Astrocyte (in vitro differentiated cells and primary cell): ENCODE measurements around the genes OIT3, CFAP70 and PPP3CB.

DNA sequence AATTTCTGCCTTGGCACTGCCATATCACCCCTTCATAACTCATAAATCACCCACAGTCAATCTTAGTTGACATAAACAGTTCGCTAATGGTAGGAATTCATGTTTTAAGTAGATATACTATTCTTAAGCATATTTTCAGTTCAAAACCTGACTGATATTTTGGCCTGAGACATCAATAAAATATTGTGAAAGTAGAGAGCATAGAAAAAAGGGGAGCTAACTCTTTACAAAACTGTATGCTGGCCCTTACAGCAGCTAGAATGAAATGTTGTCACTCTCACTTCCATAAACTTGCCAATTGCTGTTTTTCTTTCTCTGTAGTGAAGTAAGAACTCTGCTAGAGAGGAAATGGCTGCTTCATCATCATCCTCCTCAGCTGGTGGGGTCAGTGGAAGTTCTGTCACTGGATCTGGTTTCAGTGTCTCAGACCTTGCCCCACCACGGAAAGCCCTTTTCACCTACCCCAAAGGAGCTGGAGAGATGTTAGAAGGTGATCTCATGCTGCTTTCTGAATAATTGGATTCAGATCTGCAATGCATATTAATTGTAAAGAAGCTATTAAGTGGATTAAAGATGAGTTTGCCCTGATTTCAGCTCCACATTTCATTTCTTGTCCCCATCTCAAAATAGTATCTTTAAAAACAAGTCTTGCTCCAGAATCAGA lies 7.6 kb upstream of the ASCC1 start:
- PRO-cap: no peak
- RRBS, 2 experiments: no CpG with 5 or more reads among the region's 2 CpGs

DNA sequence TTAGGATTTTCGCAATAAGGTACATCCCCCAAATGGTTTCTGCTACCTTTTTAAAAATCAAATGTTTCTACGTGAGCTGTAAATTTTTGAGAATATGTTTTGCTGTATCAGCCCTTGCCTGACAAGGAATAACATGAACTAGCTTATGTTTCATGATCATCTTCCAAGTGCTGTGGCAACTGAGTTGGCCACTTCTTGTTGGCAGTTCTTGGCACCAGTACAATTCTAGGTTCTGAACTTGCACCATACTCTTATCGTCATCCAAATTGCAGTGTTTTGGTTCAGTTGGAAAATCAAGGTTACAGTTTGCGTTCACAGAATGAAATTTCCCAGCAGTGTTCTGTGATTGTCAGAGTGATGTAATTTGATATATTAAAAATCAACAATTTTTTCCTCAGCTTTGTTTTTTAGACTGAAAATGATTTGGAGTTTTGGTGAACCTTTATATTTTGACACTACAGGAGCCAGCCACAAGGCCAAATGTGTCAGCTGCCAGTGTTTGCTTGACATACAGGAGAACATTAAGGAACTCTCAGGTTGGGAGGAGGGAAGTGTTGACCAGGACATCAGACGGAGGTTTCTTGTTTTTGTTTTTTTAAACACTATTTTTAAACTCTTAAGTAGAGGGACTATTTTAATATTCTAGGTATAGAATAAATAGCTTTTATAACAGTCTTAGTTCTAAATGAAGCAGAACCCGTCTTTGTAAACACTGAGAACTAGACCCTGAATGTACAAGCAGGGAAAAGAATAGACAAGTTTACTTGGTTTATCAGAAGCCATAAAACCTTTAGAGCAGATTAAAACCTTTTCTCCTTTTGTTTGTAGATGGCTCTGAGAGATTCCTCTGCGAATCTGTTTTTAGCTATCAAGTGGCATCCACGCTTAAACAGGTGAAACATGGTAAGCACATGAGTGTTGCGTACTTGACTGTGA lies 13.7 kb upstream of the ASCC1 start:
- PRO-cap: no peak
- RRBS, 2 experiments: no CpG with 5 or more reads among the region's 9 CpGs

GRCh38 chr10:72238410-72239090 lies 22.5 kb upstream of the ASCC1 start:
- PRO-cap: no peak
- RRBS, 2 experiments: no CpG with 5 or more reads among the region's 11 CpGs

GRCh38 chr10:72259545-72259972 lies 14.2 kb upstream of the DDIT4 start:
- PRO-cap: no peak
- RRBS, 2 experiments: no CpG with 5 or more reads among the region's 3 CpGs

DNA sequence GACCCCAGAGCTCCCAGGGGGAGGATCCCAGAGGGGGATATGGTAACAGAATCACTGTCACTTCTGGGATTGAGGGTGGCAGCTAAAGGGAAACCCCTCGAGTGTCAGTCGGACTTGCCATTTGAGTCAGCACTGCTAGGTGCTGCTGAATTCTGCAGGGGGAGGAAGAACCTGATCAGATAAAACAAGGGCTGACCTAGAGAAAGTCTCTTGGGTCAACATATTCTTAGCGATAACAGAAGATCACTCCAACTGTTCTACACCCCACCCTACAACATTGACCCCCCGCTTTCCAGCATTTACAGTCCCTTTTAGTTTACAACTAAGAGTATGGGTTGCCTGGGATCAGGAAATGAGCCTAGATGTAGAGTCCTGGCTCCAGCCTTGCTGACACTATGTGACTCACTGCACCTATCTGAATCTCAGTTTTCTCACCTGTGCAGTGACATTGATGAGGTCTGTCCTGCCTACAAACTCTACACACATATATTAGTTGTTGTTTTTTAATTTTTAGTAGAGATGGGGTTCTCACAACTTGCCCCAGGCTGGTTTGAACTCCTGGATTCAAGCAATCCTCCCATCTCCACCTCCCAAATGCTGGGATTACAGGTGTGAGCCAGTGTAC lies 12.2 kb upstream of the DDIT4 start:
- PRO-cap: no peak
- RRBS, 2 experiments: no CpG with 5 or more reads among the region's 4 CpGs

- PRO-cap: no peak
- RRBS, 2 experiments: no CpG with 5 or more reads among the region's 11 CpGs
These were observed 1.5 kb downstream of the DDIT4 start for GRCh38 chr10:72275161-72275775.

GRCh38 chr10:72275776-72276742 lies 2.3 kb downstream of the DDIT4 start:
- PRO-cap: no peak
- RRBS, 2 experiments: no CpG with 5 or more reads among the region's 9 CpGs

DNA sequence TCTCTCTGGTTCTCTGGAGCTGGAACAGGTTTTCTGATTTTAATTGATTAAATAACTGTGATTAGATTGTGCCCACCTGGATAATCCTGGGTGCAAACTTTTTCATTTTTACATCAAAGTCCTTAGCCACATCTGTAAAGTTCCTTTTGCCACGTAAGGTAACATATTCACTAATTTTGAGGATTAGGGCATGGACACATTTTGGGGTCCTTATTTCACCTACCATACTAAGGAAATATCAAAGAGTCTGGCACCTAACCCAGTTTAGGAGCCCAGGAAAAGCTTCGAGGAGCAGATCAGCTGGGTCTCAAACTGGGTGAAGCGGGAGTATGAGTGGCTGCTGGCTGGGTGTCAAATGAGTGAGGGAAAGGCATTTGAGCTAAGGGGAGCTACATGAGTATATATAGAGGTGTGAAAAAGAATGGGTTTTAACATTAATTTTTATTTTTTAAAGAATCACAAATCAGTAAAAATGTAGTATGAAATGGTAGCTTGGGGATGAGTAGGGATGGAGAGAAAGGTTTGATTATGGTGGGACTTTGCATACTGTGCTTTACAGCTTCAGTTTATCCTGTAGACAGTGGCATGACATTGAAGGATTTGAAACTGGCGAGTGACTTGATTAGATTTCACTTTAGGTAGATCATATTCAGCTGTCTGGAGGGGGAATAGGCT lies 71.3 kb downstream of the MCU start:
- PRO-cap: no peak
- RRBS, 2 experiments: no CpG with 5 or more reads among the region's 4 CpGs

GRCh38 chr10:72893018-72894064 lies at the start of gene OIT3:
Gene OIT3 (plus strand): TSS chr10:72893739.
- PRO-cap: no peak
- RRBS, 2 experiments: no CpG with 5 or more reads among the region's 7 CpGs

DNA sequence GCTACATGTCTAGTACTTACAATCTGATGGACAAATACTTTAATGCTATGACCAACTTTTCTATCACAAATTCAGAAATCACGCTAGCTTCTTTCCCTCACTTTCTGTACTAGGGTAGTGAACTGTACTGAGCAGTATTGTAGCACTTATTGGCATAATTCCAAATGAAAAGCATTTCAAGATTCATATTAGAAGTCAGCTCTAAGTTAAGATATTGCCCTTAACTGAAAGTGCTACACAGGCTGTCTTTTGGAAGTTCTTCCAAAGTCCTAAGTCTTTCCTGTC lies 13.5 kb downstream of the P4HA1 start:
- PRO-cap: no peak
- RRBS, 2 experiments: no CpG with 5 or more reads among the region's 1 CpG

GRCh38 chr10:73157280-73157479 lies 10.6 kb downstream of the ECD start:
- PRO-cap: no peak
- RRBS, 2 experiments: no CpG with 5 or more reads among the region's 5 CpGs

DNA sequence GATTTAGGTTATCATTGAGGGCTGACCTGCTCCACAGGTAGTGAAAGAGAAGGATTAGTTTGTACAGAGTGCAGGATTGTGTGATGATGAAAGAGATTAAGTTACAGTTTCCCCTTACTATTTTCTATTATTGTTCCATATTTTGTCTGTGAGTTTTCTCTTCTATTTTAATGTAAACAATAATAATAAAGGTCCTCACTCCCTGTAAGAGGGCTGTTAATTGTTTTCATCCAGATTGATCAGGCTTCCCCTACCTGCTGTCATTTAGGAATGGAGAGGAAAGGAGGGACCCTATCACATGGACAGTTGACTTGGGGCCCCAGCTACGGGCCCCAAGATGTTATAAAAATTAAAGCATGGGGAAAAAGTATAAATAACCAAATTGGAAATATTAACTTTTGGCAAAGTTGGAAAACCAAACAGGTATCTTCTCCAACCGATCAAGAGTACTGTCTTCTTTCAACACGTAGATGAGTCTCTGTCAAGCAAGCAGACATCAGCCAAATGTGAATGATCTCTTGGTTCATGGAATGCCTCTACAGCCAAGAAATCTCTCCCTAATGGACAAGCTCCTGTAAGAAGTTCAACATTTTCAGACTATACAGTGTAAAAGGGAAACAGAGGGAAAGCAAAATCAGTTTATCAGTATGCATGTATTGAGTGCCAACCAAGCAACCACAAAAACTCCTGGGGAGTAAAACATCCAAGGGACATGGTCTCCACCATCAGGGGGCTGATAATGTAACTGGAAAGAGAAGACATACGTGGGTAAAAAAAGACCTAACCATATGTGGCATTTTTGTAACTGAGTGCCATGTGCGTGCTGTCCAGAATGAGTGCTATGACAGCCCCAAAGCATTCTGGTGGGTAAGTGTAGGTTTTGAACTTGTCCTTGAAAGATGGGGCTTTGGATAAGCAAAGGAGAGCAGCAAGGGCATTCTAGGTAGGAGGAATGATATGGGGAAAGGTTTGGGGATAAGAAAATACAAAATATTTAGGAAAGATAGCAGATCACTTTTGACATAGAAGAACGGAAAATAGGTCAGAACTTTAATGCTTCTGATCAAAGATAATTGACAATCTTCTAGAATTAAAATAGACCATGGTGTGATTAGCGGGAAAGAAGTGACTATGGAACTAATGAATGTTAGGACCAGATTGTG lies 16.7 kb downstream of the DNAJC9 start:
- PRO-cap: no peak
- RRBS, 2 experiments: no CpG with 5 or more reads among the region's 7 CpGs

DNA sequence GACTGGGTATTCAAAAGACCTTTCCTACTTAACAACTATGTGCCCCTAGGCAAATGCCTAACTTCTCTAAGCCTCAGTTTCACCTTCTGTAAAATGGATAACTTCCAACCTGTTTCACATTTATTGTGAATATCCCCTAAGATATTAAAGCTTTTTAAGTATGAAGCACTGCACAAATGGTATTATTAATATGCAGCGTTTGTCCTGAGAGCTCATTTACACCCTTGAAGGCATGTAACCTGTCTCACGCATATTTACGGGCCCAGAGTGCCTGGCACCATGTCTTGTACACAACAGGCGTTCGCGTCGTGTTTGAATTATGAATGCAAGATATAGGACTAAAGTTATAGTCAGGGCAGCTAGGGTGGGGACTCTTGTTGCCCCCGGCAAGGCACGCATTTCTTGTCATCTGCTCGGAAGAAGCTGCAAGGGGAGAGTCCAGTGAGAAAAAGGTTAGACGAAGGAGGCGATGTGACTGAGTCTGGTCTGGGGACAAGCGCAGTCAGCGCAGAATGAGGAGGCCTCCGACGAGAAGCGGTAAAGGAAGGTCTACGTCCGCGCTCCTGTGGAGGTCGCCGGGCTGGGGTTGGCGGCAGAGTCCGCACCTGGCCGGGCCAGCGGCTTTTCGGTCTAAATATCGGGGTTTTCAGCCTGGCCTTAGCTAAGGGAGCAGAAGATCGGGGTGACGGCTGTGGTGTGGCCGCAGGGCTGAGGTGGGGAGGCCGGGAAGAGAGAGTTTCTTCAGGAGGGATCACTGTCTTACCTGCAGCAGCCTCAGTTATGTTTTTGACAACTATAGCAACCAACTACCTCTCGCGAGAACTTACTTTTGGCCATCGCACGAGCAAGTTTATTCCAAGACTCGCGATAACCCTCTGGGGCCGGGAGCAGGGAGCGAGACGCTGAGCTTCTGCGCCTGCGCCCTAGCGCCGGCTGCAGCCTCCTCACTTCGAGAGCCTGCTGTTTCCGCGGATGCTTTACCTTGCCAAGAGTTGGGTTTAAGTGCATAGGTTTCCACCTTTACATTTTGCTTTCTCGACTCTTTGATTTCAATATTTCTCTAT lies at the start of gene CFAP70:
Gene CFAP70 (minus strand): TSS at position 914 of the 1,064 bp plus-strand sequence.
- PRO-cap: no peak
- RRBS, 2 experiments: 2 to 3% methylated on average over 7 to 13 of the region's 49 CpGs

DNA sequence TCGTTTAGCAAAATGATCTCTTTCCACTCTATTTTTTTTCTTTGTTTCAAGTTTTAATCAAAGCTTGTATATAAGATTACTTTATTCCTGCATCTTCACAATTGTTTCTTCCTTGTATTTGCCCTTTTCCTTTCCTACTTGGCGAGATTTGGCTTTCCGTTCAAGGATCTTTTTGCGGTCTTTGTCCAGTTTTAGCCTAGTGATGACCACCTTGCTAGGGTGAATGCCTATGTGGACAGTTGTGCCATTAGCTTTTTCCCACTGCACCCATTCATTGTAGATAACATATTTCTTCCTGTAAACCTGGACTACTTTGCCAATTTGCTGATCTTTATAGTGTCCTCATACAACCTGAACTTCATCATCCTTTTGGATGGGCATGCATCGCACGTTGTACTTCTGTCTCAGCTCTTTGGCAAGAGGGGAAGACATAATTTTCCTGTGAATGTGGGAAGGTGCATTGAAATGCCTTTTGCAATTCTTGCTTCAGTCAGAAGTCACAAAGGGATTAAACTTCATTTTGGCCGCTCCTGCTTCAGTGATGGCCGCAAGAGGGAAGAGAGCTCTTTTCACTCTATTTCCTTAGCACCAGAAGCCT lies 8.4 kb upstream of the ANXA7 start:
- PRO-cap: no peak
- RRBS, 2 experiments: no CpG with 5 or more reads among the region's 8 CpGs

DNA sequence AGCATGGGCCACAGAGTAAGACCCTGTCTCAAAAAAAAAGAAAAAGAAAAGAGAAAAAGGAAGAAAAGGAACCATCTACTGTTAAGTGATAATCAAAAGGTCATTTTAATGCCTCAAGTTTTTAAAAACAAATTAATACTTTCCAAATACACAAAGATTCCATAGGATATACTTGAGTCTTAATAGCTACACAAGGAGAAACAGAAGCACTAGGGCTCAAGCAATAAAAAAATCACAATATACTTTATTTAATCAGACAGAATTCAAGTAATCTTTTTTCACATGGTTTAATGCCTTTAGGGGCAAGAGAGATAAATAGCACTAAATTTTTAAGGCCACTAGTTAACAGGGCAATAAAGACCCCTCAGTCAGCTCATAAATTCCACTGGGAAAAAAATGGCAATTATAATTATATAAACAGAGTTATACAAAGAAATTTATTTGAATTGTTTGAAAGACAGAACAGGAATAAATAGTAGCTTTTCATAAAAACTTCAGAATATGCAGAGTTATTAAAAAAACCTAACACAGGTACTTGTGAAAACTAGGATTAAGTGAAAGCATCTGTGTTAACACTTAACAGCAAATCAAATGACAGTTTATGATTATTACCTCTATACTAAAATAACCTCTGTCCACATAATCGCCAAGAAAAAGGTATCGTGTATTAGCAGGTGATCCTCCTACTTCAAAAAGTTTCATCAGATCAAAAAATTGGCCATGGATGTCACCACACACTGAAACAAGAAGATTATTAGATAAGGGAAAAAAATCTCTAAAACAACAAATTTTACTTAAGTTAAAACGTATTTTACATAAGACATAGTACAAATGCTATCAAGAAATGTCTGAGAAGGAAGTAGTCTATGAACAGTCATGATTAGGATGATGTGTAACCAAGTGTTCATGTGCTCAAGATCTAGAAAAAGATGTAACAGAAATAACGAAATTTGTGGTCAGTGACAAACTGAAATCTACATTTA lies 17.6 kb downstream of the PPP3CB start:
- PRO-cap: no peak
- RRBS, 2 experiments: no CpG with 5 or more reads among the region's 4 CpGs

DNA sequence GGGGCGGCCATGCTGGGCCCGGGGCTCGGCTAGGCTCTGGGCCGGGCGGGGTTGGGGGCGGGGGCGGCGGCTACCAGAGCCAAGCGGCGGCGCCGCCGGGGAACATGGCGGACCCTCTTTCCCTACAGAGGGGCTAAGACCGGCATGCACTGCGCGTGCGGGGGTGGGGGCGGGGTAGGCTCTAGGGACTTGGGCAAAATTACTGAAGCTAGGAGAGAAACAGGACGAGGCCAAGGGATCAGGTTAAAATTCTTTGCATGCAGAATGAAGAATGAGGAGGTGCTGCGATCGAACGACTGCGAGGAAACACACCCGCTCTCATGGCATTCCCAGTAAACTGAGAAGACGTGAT lies at the start of gene PPP3CB:
Gene PPP3CB (minus strand): TSS at position 146 of the 352 bp plus-strand sequence.
- PRO-cap: bidirectional peak, plus-strand start at position 252 of the sequence, minus-strand start at position 126 of the sequence
- RRBS, 2 experiments: 3 to 5% methylated on average over 12 of the region's 26 CpGs

- PRO-cap: no peak
- RRBS, 2 experiments: no CpG with 5 or more reads among the region's 6 CpGs
These were observed 33.8 kb upstream of the PPP3CB start for GRCh38 chr10:73529600-73530076.

- PRO-cap: no peak
- RRBS, 2 experiments: no CpG with 5 or more reads among the region's 3 CpGs
These were observed 707 bp upstream of the USP54 start for GRCh38 chr10:73591869-73592228.

GRCh38 chr10:73648876-73649449 lies 6.9 kb downstream of the SYNPO2L start:
- PRO-cap: no peak
- RRBS, 2 experiments: no CpG with 5 or more reads among the region's 2 CpGs

DNA sequence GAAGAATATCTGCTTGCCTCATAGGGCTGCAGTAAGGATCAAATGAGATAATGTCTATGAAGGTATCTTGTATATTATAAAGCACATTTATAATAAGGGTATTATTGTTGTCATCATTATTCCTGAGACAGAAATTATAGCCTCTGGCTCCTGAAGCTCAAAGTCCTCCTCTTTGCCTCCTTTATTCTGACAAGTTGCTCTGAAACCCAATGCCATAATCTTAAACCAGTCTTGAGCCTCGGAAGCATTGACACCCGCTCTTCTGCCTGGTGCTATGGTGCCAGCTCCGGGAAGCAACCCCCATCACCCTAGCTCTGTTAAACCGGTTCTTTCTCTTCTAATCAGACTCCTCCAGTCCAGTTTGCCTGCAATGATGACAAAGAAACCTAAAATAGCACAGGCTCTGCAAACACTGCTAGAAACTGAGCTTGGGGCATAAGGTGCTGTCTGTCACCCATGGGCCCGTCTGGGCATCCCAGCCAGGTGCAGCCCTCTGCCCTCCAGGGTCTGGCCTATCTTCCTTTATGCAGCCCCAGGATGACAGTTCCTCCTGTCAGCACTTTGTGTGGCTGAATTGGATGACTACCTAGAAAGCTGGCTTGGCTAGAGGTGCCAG lies 14.1 kb upstream of the CAMK2G start:
- PRO-cap: no peak
- RRBS, 2 experiments: no CpG with 5 or more reads among the region's 5 CpGs